Mononuclear cell (primary cell): ENCODE measurements around the gene SLC38A1.

DNA sequence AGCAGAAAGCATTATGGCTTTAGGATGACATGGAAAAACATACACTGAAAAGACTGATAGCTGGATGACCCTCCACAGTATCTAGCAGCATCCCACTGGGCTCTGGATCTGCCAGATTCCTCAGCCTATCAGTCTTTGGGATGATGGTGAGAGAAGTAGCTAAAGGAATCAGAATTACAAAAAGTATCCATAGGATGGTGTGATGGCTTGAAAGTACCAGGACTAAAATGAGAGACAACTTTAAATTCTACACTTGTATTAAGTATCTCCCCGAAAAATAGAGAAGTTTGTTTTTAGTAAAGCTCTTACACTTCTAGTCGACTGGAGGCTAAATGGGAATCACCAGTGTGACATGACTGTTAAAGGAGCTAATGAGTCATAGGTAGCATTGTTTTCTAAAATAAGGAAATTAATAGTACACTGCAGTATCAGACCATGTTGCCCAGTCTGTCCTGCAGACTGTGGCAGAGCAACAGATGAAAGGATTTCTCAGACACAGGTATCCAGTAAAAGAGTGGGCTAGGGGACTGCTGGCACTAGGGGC is 140.0 kb downstream of the TMEM117 start:
- RRBS, result no CpG with 5 or more reads among the region's 2 CpGs

GRCh38 chr12:45392908-45393818 is 177.3 kb downstream of the ANO6 start:
- RRBS, result no CpG with 5 or more reads among the region's 11 CpGs

DNA sequence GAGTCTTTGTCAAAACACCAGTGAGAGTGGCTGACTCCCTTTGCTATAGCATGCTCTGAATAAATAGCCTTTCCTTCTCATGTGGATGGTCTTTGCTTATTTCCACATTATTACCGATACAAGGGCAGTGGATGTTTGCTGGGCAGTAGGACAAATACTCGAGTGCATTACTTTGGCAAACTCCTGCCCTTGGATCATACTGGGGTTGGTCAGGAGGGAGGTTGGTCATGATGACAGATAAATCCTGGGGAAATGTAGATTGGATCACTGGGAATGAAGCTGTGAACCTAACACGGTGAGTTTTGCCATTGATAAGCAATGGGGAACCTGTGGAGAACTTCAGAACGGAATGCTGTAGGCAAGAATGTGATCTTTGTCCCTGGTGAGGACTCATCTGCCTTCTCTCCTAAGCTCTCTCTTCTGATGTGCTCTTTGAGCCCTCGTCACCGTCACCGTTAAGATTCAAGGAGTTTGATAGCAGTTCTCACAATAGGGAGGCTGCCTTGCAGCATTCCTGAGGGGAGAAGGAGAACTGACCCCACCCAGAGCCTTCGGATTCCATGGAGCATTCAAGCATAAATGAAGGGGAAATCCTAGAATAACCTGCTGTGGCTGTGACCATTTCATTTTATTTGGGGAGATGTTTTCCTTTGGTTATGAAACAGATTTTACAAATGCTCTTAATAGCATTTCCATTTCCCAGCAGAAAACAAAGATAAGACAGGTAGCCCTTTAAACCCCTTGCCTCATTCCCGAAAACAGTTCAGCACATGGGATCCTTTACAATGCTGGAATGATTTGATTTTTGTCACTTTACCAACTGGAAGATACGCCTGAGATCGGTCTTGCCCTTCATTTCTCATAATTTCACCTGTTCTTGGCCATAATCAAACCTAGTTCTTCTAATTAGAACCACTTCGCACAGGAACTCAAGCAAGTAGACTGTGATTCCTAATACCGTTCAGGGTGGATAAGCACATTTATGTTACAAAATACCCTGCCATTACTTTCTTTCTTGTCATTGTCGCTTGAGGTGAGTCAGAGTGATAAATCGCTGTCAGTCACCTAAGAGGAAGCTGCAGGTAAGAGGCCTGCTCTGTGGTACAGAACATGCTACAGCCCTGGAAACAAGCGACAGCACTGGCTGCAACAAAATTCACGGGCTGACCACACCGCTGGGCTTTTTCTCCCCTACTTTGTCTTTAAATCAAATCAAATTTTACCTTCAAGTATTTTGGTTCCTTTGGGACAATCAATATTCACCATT is 217.8 kb downstream of the ANO6 start:
- RRBS, result no CpG with 5 or more reads among the region's 18 CpGs

GRCh38 chr12:45728306-45728603 is 1.3 kb upstream of the ARID2 start:
- RRBS, result no CpG with 5 or more reads among the region's 8 CpGs

DNA sequence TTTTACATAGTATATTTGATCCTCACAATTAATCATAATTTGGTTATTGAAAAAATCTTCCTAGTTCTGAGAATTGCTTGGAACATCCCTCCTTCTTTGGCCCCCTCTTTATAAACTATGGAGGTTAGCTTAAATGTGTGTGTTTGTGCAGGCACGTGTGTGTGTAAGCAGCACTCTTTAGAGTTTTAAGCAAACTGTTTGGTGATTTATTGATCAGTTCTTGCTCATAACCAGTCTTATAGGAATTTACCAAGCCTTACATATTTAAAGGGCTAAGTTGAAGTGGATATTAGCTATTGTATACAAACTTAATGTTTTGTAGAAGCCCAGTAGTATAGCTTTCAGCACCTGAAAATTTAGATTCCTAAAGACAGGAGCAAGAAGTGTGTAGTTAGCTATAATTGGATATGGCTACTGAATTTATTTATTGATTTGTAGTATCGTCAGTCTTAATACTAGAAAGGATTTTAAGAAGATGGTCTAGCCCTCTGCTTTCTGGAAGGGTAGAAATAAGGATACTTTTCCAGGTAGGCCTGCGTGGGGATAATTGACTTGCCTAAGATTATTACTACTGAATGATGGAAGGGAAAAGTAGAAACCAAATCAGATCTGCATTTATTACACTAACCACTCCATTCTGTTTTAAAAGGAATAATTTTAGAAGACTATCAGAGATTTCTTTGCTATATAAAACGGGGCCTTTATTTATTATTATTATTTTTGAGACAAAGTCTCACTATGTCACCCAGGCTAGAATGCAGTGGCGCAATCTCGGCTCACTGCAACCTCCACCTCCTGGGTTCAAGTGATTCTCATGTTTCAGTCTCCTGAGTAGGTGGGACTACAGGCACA is 15.6 kb downstream of the ARID2 start:
- RRBS, result no CpG with 5 or more reads among the region's 6 CpGs

GRCh38 chr12:45850204-45851170 is 121.0 kb downstream of the ARID2 start:
- RRBS, result no CpG with 5 or more reads among the region's 3 CpGs

- RRBS, result no CpG with 5 or more reads among the region's 3 CpGs
Measured at GRCh38 chr12:45971979-45972413, 18.4 kb downstream of the SCAF11 start.

DNA sequence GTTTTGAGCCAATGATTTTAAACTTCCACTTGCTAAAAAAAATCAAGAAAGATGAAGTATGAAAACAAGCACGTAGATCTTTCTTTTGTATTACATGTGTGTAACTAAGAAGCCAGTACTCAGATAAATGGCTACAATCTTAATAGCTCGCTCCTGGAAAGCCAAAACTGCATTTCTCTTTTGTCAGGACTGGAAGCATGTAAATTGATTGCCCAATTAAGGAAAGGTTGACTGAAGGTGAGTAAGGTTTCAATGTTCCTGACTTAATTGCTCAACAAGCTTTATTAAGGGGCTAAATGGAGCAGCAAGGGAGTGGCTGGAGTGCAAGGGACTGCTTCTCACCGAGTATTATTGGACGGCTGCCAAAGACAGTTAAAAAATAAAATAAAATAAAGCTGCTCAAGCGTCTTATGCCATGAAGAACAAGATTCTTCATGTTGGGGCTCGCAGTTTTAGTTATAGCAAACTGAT is 108.8 kb downstream of the SLC38A1 start:
- RRBS, result no CpG with 5 or more reads among the region's 6 CpGs

DNA sequence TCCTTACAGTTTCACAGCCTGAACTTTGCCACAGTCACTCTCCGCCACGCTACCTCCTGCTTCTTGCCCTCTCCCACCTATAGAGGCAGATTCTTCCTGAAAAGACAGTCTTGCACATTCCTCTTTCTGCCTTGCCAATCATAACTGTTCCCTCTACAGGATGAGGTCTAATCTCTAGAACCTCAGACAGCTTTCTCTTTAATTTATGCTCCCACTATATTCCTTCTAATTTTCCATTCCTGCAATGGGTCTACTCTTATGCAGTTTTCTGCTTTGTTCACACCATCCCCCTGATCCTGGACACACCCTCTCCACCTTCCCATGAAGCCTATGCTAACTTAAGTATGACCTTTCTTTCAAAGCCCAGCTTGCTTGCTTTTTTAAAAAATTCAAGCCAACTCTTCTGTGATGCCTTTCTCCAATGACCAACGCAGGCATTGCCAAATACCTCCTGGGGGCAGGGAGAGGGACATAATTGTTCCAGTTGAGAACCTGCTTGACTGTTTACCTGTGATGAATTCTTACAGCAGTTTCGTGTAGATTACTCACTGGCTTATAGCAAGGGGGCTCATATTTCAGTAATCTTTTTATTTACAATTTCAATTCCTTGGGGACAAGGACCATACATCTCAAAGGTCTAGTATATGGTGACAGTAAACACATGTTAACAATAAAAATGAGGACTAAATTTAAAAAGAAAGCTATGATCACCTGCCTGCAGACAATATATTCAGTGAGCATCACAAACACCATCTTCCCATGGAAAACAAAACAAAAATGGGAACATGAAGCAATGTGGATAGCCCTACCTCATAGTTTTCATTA is 7.8 kb downstream of the SLC38A1 start:
- RRBS, result no CpG with 5 or more reads among the region's 4 CpGs

DNA sequence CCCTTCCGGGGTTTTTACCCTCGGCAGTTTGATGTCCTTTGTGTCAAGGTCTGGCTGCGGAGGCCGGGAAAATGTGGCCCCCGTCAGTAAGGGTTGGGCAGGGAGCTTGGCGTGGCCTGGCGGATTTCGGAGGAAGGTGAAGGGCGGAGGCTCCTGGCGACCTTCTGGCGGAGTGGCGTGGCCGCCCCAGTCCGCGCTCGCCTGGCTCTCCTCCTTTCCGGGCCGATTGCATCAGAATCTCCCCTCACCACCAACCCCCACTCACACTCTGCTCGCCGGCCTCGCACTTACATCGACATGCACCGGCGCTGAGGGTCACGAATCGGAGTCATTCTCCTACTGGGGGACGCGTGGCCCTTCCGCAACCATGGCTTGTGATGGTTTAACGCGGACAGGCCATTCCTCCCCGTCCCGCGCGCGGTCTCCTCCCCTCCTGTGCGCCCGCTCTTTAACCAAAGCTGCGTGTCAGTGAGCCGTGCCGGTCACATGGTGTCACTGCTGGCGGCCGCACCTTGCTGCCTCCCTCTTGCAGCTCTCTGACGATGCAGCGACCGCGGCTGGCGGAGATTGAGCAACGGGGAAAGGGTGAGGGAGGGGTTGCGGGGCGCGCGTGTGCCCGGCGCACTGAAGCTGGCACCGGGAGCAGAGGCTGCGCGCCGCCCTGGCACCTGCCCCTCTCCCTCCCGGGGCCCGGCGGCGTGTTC is at the start of gene SLC38A1:
Gene SLC38A1, minus strand, starts transcription at position 470 of the 704 bp plus-strand sequence.
- RRBS, result 2% methylated on average over 20 of the region's 63 CpGs

DNA sequence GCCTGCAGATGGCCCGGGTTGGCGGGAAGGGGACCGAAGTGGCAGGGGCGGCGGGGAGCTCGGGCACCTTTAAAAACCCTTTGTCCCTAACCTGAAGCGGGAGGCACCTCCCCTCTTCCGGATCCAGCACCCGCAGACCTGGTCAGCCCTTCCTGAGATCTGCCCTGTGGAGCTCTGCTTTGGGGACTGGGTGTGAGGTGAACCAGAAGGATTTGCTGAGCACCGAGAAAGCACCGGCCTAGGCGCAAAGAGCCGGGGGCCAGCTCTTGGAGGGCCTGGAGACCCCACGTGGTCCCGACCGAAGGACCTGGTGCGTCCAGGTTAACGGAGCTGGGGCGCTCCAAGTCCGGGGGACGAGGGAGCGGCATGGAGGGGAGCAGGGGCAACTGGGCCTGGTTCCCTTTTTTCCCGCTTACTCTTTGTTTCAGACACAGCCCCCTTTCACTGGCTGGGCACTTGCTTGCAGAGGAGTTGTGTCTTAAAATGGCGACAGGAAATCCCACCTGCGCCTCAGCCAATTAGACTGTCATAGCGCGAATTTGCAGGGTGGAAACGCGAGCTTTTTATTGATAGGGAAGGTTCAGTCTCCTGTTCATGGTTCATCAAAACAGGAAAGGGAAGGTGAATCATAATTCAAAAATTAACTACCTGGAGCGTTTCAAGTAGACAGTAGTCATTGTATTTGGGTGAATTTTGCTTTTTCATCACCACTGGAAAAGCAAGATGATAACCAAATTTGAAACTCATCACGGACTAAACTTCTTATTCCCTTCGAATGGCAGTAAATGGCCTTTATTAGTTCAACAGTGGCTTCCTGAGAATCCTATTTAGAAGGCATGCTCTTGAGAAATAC is 947 bp upstream of the SLC38A1 start:
- RRBS, result 2% methylated on average over 13 of the region's 32 CpGs

- RRBS, result no CpG with 5 or more reads among the region's 7 CpGs
Measured at GRCh38 chr12:46365875-46366769, 6.5 kb downstream of the SLC38A2 start.

DNA sequence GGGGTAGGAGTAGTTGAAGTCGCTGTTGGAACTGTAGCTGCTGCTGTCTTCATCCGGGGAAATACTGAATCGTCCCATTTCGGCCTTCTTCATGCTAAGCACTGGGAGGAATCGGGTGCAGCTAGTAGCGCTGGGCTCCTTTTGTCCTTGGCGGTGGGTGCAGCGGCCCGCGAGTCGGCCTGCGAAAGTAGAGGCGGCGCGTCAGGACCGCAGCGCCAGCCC is 1.5 kb downstream of the SLC38A2 start:
- RRBS, result no CpG with 5 or more reads among the region's 17 CpGs

- RRBS, result no CpG with 5 or more reads among the region's 2 CpGs
Measured at GRCh38 chr12:46376562-46377081, 4.0 kb upstream of the SLC38A2 start.

DNA sequence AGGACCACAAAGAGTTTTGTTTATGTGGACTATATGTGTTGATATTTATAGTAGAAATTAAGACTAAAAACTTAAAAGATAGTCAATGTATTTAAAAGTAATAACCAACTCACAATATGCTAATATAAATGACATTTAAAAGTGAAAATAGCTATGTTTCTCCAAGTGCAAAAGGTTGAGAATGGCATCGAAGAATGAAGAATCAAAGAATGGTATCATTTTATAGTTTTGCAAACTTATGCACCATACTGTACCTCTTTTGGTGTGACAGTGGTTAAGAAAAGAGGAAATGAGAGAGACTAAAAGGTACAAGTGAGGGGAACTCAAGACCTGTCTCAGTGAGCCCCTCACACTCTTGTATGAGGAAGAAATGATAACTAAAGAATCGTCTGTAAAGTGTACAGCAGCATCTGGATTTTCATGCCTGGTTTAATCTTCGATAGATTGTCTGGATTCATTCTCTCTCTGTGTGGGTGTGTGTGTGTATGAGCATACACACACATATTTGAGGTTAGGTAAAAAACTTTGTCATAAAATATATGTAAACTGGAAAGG is 15.8 kb upstream of the SLC38A2 start:
- RRBS, result no CpG with 5 or more reads among the region's 3 CpGs

- RRBS, result no CpG with 5 or more reads among the region's 1 CpG
Measured at GRCh38 chr12:46390374-46390573, 17.7 kb upstream of the SLC38A2 start.

DNA sequence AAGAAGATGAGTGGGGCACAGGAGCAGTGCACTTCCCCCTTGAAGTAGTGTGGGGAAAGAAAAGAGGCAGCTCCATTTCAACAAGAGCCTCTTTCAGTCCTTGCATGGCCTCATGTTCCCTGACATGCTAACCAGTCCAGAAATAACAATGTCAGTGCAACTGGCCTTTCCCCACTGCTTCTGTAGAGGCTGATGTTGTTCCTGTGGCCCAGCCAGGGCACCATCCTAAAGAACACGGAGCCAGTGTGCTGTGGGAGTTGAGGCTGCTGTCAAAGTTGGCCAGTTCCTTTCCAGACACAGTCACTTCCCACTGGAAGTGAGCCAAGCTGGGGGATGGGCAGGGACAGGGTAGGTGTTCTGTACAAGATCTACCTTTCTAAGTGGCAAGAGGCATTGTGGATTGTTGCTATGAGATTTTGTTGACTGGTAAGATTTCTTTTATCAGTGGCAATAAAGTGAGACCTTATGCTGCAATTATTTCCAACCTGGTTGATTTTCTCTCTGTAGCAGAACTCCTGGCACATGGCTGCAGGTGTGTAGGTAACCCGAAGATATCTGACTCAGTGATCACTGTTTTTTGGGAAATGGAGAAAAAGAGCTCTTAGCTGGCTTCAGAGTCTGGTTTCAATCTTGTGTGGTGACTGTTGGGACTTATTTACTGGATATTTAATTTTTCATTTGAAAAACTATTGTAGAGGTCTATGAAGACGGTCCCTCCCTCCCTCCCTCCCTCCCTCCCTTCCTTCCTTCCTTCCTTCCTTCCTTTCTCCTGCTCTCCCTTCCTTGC is 77.9 kb upstream of the SLC38A2 start:
- RRBS, result no CpG with 5 or more reads among the region's 3 CpGs

DNA sequence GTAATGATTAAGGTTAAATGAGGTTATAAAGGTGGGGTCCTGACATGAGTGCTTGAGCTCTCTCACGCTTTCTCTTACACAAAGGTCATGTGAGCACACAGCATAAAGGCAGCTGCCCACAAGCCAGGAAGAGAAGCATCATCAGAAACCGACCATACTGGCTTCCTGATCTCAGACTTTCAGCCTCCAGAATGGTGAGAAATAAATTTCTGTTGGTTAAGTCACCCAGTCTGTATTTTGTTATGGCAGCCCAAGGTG is 97.4 kb upstream of the SLC38A2 start:
- RRBS, result no CpG with 5 or more reads among the region's 2 CpGs

GRCh38 chr12:46524743-46525683 is 152.4 kb upstream of the SLC38A2 start:
- RRBS, result no CpG with 5 or more reads among the region's 5 CpGs